ENCODE measurements around a stretch of chr3.

DNA sequence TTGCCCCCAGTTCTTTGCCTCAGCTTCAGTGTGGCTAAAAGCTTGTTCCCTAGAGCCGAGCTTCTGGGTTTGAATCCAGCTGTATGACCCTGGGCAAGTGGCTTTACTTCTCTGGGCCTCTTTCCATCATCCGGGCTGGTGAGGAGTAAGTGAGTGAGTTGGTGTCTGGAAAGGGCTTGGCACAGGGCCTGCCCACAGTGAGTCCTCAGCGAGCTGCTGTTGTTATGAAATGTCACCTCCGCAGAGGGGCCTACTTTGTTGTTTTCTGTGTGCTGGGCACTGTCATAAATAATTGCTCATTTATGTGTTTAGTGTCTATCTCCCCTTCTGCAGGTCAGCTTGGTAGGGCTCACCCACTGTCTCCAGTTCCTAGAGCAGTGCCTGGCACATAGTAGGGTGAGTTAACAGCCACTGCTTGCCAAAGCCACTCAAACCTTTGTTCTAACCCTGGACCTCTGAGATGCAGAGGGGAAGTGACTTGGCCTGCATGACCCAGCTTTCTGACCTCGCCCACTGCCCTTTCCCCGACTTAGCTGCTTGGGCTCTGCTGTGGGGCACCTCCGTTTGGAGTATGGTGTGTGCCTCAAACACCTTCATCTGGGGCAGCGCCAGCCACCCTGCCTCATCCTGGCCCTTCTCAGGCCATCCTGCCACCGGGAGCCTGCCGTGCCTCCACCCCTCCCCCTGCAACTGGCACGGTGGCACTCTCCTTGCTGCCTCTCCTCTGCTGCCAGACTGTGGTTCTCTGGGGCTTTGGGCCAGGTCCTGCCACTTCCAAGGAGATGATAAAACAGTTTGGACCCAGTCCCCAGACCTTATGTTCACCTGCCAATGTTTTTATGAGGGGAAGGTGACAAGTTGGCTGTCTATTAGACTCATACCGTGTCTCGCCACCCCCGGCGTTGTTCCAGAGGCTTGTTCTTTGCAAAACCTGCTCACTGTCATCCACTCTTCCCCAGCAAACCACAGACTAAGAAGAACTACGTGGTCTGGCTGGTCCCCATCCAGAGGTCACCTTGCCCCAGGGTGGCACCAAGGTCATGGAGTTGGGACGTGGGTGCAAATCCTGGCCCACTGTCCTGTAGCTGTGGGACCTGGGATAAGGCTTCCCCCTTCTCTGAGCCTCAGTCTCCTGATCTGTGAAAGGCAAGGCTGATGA is 32.1 kb downstream of the SLC6A6 start:
- PRO-cap, result no peak
- RAMPAGE, long total RNA, result no peak
- RRBS, result no CpG with 5 or more reads among the region's 17 CpGs

DNA sequence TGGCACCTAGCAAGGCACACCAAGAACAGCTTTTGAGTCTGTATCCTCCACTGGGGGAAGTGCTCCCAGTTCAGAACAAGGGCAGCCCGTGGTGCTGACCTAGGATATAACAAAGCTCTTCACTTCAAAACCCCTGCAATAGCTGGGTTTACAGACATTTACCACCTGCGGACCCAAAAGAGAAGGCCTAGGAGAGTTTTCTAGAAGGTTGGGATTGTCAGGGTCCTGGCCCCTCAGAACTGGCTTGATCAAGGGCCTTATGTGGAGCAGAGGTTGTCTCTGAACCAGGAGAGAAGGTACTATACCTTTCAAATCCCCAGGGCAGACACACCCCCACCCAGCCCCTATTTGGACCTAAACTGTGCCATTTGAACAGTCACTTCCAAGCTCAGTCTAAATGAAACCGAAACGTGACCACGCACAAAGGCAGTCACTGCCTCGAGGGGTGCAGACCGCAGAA is 53.8 kb downstream of the GRIP2 start:
- PRO-cap, result no peak
- RAMPAGE, long total RNA, result no peak
- RRBS, result no CpG with 5 or more reads among the region's 7 CpGs

- PRO-cap, result bidirectional peak, plus-strand start at chr3:14948632, minus-strand start at chr3:14948365
- RAMPAGE, long total RNA, result no peak
- RRBS, result 1% methylated on average over 40 of the region's 86 CpGs
Observed at GRCh38 chr3:14947776-14948502, 556 bp downstream of the NR2C2 start.

- PRO-cap, result no peak
- RAMPAGE, long total RNA, result no peak
- RRBS, result no CpG with 5 or more reads among the region's 4 CpGs
Observed at GRCh38 chr3:15032432-15033020, 32.6 kb downstream of the MRPS25 start.

GRCh38 chr3:15045501-15046149 is 19.5 kb downstream of the MRPS25 start:
- PRO-cap, result no peak
- RAMPAGE, long total RNA, result no peak
- RRBS, result no CpG with 5 or more reads among the region's 2 CpGs

- PRO-cap, result no peak
- RAMPAGE, long total RNA, result no peak
- RRBS, result no CpG with 5 or more reads among the region's 15 CpGs
Observed at GRCh38 chr3:15186547-15186945, 19.5 kb upstream of the CAPN7 start.

- PRO-cap, result no peak
- RAMPAGE, long total RNA, result no peak
- RRBS, result no CpG with 5 or more reads among the region's 2 CpGs
Observed at GRCh38 chr3:15242496-15243424, 36.7 kb downstream of the CAPN7 start.

GRCh38 chr3:15252786-15253692 is 47.0 kb downstream of the CAPN7 start:
- PRO-cap, result no peak
- RAMPAGE, long total RNA, result no peak
- RRBS, result no CpG with 5 or more reads among the region's 7 CpGs

GRCh38 chr3:15255099-15256111 is 49.4 kb downstream of the CAPN7 start:
- PRO-cap, result no peak
- RAMPAGE, long total RNA, result no peak
- RRBS, result no CpG with 5 or more reads among the region's 7 CpGs

- PRO-cap, result no peak
- RAMPAGE, long total RNA, result no peak
- RRBS, result no CpG with 5 or more reads among the region's 14 CpGs
Observed at GRCh38 chr3:15267968-15268433, 62.0 kb downstream of the CAPN7 start.

DNA sequence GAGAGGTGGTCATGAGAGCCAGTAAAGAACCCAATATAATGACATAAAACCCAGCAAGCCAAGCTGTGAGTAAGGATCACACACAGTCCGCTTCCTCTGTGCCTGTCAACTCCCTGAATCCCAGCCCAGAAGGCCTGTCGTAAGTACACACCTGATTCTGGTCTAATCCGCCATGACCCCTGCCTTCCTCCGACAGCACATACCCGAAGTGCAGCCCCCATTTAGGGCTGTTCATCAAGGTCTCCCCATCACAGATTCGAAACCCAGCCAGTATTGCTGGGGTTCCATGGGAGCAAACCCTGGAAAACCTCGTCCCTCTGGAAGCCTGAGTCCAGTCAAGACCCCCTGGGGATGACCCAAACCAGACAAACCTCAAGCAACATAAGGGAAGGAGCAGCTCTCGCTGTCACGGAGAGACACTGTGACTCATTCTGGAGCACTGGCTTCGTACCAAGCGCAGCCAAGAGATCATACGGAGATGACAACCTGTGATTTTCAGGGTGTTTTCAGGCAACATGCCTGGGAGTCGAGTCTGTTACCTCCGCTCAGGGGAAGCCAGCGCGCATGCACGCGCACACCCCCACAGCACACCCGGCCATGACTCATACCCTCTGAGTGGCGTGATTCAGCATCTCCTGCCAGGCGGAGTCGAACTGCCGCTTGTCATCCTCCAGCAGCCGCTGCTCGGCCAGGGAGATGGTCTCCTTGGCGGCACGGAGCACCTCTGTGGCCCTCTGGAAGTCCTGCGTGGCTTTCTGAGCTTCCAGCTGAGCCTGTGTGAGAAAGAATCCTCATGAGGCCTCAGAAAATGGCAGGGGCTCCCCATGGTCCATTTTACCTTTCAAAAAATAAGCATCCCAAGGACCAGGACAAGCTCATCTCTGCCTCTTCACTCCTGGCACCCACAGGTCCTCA is 63.0 kb downstream of the SH3BP5 start:
- PRO-cap, result no peak
- RAMPAGE, long total RNA, result no peak
- RRBS, result no CpG with 5 or more reads among the region's 28 CpGs

DNA sequence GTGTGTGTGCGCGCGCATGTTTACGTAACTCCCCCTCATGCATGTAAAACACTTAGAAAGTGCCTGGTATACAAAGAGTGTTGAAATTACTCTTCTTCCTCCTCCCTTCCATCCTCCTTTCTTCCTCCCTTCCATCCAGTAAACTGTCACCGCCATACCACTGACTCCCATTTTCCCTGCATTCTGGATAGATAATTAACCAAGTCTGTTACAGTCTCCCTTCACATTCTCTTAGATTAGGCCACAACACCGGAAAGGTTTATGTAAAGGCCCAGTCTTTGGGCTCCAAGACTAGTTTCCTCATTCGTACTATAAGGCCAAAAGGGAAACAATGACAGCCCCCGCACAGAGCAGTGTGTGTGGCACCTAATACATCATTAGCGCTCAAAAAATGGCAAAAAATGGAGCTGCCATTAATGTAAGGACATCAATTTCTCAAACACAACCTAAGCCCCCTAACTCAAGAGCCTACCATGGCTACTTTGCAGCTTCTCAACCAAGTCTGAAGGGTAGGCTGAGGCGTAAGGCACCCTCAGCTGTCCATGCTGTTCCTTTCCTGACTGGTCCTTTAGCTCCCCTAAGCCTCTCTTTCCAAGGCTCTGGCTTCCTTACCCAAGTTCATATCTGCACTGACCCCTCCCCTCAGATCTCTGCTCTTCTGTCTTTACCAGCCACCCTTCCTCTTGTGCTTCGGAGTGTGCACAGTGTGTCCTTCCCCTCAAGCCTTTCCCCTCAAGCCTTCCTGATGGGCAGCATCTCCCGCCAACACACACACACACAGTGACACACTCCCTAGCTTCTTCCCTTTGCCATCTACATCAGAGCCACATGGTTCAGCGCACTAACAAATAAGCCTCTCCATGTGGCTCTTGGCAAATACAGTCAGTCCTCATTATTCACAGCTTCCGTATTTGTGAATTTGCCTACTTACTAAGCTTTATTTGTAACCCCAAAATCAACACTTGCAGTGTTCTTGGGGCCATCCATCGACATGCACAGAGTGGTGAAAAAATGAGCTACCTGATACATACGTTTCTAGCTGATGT is 37.7 kb downstream of the SH3BP5 start:
- PRO-cap, result no peak
- RAMPAGE, long total RNA, result no peak
- RRBS, result no CpG with 5 or more reads among the region's 16 CpGs

- PRO-cap, result no peak
- RAMPAGE, long total RNA, result no peak
- RRBS, result no CpG with 5 or more reads among the region's 7 CpGs
Observed at GRCh38 chr3:15295369-15296158, 36.8 kb downstream of the SH3BP5 start.

DNA sequence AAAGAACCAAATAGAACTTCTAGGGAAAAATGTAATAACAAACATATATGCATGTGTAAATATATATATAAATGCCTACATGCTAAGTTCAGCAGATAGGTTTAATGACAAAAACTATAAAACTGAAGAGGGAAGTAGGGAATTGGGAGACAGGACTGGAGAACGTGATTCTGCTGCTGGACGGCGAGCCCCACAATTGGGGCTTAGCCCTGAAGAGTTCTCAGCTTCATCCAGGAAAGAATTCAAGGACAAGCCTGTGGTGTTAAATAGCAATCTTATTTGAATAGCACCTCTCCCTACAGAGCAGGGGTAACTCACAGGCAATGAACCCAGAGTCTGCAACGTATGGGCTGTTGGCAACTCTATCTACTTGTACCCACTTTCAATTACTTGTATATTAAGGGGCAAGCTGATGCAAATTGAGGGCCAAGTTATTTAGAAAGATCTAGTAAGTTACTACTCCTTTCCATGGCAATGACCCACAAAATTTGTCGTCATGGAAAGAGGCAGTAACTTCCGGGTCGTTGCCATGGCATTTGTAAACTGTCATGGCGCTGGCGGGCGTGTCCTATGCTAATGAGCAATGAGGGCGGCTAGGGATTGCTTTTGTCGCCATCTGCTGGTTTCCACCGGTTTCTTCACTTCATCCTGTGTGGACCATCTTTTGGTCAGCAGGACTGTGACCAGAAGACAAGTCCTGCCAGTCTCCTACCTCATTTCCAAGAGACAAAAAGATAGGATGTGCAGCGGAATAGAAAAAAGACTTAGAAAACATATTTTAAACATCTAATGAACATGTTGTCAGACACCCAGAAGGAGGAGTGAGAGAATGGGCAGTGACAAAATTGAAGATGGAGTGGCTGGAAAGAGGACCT is 45.7 kb upstream of the SH3BP5 start:
- PRO-cap, result no peak
- RAMPAGE, long total RNA, result no peak
- RRBS, result 0% methylated on average over 2 of the region's 14 CpGs

DNA sequence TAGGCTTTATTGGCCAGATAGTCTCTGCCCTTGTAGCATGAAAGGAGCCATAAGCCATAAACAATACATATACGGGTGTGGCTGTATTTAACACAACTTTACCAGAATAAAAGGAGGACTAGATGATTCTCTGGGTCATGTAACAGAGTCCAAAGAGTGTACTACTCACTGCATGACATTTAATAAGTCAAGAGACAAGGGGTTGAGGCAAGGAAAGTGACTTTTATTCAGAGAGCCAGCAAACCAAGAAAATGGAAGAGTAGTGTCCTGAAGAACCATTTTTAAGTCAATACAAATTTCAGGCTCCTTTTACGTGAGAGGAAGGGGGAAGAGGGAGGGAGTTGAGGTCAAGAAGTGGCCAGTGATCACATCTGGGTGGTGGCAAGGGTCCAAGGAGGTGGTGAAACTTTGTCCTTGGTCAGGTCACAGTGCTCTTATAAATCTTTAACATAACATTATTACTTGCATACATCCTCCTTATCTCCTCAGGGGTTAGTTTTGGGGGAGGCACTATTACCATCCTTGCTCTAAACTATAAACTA is 46.2 kb downstream of the METTL6 start:
- PRO-cap, result no peak
- RAMPAGE, long total RNA, result no peak
- RRBS, result no CpG with 5 or more reads among the region's 2 CpGs

- PRO-cap, result no peak
- RAMPAGE, long total RNA, result no peak
- RRBS, result no CpG with 5 or more reads among the region's 7 CpGs
Observed at GRCh38 chr3:15652688-15653429, 51.3 kb downstream of the BTD start.

DNA sequence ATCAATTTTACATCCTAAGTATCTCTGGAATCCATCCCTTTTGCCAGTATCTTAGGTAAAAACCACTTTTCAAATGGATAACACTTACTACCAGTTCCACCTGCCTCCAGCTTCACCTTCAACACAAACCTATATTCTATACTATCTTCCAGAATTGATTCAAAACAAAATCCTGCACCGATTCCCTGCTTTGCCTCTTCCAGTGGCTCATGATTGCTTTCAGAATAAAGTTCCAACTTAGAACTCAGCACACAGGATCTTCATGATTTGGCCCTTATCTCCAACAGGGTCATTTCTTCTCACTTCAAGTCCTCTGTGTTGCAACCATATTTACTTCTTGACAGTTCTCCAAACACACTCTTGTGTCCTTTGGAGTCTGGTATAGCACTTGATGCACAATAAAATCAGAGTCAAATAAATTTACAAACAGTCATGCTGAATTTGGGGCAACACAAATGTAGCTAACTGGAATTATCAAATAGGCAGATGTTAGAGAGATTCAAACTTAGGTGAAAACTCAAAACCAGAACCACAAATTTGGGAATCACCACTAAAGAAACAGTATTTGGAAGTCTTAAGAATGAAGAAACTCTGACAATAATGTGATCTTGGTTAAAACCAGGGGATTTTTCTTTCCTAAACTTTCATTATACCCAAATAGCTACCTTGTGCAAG is 50.0 kb upstream of the ANKRD28 start:
- PRO-cap, result no peak
- RAMPAGE, long total RNA, result no peak
- RRBS, result no CpG with 5 or more reads among the region's 1 CpG

DNA sequence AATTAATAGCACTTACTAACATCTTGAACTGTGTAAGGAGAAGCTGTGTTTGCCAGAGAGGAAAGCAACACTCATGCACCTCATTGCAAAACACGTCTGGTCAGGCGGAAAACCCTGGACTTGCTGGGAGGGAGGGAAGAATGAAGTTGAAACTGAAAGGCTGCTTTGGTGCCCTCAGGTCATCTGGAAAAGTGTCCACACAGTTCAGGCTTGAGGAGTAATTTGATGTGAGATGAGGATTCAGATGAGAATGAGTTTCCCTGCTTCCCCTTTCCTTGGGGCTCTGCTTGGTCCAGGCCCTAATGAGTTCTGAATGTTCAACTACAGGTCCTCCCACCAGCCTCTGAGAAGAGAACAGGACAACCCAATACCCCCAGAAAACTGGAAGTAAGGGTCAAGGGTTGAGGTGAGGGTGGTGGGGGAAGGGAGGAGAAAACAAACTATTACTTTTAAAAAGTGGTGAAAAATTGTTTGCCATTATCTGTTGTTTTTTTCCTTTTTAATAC is 185.6 kb upstream of the ANKRD28 start:
- PRO-cap, result no peak
- RAMPAGE, long total RNA, result no peak
- RRBS, result no CpG with 5 or more reads among the region's 2 CpGs

GRCh38 chr3:16060211-16061463 is 113.8 kb upstream of the GALNT15 start:
- PRO-cap, result no peak
- RAMPAGE, long total RNA, result no peak
- RRBS, result no CpG with 5 or more reads among the region's 8 CpGs

GRCh38 chr3:16063515-16064085 is 110.9 kb upstream of the GALNT15 start:
- PRO-cap, result no peak
- RAMPAGE, long total RNA, result no peak
- RRBS, result no CpG with 5 or more reads among the region's 3 CpGs